Metanephros (tissue), 2 donors: ENCODE measurements around a stretch of chr6.

DNA sequence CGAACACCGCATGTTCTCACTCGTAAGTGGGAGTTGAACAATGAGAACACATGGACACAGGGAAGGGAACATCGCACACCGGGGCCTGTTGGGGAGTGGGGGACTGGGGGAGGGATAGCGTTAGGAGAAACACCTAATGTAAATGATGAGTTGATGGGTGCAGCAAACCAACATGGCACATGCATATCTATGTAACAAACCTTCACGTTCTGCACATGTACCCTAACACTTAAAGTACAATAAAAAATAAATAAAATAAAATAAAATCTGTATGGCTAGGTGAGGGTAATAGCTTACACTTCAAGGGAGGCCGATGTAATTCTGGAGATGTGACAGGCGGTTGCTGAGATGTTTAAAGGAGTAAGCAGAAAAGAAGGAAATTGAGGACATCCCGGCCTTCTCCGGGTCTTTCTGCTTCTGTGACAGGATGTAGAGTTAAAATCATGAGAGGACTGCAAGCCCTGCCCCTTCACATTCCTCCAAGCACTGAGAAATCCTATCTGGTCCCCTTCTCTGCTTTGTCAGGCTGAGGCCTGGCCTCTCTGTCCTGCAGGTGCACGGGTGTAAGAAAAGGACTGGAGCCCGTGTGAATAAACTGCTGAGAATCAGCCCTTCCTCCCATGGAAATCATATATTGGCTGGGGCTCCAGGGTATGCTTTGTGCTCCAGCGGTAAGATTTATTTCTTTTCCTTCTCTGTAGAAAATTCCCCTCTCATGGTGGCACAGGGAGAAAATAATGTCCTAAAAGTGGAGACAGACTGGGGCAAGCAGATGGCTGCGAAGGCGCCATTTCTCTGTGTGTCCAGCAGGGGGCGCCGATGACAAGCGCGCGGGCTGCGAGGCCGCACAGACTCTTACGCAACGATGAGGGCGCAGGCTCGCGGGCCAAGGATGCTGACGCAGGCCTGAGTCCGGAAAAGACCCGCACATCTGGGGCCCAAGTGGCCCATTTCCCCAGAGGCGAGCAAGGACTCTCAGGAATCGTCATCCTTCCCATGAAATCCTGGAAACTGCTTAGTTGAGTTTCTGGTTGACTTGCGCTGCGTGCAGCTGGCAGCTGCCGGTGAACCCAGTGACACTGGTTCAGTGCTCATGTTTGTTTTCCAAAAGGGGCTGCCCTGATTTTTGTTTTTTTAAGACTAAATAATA is 258.4 kb downstream of the ADGB start:
- RAMPAGE, long total RNA: no peak

- RAMPAGE, long total RNA: no peak
Observed at GRCh38 chr6:146896196-146896909, 297.6 kb downstream of the ADGB start.

- RAMPAGE, long total RNA: no peak
Observed at GRCh38 chr6:147126713-147127130, 77.5 kb upstream of the STXBP5 start.

DNA sequence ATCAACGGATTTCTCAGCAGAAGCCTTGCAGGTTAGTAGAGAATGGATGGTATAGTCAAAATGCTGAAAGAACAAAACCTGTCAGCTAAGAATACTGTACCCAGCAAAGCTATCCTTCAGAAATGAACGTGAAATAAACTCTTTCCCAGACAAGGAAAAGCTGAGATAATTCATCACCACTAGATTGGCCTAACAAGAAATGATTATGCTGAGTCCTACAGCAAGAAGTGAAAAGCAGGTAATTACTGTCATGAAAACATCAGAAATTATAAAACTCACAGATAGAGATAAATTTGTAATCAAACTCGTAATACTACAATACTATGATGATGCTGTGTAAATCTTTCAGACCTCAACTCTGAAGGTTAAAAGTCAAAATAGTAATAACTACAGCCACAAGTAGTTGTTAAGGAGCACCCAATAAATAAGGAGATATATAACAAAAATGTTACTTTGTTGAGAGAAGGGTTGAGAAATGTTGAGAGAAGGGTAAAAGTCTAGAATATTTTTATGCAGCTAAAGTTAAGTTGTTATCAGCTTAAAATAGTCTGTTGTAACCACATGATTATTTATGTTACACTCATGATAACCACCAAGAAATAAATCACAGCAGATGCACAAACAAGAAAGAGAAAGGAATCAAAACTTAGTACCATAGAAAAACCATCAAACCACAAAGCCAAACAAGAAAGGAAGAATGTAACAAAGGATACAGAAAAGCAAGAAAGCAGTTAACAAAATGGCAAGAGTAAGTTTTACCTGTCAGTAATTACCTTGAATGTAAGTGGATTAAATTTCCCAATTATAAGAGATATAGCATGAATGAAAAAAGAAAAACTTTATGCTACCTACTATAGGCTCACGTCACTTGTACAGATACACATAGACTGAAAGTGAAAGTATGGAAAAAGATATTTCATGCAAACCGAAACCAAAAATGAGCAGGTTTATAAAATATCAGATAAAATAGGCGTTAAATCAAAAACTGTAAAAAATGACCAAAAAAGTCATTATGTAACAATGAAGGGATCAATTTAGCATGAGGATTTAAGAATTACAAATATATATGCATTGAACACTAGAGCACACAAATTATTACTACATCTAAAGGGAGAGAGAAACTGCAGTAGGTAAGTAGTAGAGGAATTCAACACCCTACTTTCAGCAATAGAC is 93.4 kb downstream of the STXBP5 start:
- RAMPAGE, long total RNA: no peak

DNA sequence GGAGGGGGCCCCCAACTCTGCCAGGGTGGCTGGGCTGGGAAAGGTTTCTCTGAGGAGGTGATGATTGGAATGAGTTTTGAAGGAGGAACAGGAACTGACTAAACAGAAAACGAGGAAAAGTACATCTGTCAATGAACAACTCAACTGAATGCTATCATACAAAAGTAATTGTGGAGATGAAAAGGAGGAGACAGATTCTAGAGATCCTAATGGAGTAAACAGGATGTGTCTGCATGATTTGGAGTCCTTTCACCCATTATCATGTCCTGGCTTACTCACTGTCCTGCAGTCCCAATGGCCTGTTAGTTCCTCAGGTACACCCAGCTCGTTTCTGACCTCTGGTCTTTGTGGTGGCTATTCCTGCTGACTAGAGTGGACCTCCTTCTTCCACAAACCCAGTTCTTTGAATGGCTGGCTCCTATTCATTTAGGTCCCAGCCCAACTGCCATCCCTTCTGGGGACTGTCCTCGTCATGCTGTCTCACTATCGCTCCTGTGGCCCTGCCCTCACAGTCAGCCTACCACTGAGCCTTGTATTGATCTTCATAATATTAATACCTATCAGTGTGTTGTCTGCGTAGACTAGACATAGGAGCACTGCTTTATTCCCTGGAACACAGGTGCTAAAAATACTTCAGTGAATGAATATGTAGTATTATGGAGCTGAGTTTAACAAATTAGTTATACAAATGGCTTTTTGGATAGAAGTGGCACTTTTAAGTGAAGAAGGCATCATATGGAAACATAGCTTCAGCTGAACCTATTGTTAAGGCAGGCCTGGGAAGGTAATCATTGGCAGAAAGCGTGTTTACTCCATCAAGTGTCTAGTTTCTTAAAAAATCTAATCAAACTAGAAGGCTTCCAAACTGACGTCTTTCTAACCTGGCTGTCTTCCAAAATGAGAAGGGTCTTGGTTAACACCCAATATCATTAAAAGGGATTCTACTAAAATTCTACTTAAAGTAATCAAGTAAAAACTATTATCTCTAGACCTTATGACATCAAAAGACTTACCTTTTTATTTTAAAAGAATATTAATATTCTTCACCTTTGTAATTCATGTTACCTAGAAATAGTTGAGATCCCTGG is 102.5 kb downstream of the STXBP5 start:
- RAMPAGE, long total RNA: no peak

- RAMPAGE, long total RNA: no peak
Observed at GRCh38 chr6:147350671-147351811, 146.8 kb downstream of the STXBP5 start.

GRCh38 chr6:147514925-147515264 is 6.4 kb downstream of the SAMD5 start:
- RAMPAGE, long total RNA: no peak

- RAMPAGE, long total RNA: no peak
Observed at GRCh38 chr6:148265023-148265625, 77.5 kb upstream of the SASH1 start.

GRCh38 chr6:148342957-148343321 is 301 bp downstream of the SASH1 start:
- RAMPAGE, long total RNA: no peak

GRCh38 chr6:148364014-148364920 is 21.6 kb downstream of the SASH1 start:
- RAMPAGE, long total RNA: no peak

DNA sequence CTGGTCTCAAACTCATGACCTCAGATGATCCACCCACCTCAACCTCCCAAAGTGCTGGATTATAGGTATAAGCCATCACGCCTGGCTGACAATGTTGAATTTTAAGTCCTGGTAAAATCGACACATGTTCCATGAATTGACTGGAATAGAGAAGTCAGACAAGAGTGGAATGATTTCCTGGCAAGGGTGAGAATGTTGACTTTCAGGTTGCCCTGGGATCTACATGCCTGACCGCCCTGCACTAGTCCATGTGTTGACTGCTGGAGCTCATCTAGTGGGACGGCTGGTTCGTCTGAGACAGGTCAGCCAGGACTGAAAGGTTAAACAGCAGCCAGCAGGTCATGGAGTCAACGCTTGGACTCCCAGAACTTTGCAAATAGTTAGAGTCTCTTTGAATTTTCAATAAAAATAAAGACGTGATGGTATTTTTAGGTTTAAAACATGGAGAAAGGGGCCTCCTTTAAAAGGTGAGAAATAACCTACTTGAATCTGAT is 88.8 kb downstream of the SASH1 start:
- RAMPAGE, long total RNA: no peak

DNA sequence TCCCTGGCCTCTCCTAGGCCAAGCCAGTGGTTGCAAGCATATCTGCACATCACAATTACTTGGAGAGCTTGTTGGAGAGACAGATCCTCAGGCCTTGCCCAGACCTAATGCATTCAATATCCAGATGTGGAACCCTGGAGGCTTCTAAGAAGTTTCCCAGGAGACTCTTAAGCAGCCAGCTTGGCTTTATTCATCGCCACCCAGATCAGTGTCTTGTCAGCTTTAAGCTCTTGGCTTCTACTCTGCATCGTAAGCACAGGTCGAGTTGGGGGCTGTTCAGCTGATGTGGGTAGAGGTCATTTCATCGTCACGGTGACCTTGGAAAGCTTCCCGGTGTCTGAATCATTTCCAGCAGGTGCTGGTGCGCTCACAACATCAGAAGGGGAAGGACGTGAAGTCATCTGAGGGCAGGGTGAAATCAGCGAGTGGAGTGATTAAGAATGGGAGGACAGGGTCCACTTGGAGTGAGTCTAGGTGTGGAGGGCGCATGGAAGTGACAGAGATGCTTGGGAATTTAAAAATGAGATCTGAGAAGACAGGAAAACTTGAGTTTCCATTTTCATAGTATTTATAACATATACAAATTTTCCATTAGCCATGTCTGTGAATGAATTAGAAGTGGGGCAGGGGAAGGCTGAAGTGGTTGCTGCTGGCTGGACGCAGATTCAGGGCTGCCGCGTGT is 112.6 kb downstream of the SASH1 start:
- RAMPAGE, long total RNA: no peak

DNA sequence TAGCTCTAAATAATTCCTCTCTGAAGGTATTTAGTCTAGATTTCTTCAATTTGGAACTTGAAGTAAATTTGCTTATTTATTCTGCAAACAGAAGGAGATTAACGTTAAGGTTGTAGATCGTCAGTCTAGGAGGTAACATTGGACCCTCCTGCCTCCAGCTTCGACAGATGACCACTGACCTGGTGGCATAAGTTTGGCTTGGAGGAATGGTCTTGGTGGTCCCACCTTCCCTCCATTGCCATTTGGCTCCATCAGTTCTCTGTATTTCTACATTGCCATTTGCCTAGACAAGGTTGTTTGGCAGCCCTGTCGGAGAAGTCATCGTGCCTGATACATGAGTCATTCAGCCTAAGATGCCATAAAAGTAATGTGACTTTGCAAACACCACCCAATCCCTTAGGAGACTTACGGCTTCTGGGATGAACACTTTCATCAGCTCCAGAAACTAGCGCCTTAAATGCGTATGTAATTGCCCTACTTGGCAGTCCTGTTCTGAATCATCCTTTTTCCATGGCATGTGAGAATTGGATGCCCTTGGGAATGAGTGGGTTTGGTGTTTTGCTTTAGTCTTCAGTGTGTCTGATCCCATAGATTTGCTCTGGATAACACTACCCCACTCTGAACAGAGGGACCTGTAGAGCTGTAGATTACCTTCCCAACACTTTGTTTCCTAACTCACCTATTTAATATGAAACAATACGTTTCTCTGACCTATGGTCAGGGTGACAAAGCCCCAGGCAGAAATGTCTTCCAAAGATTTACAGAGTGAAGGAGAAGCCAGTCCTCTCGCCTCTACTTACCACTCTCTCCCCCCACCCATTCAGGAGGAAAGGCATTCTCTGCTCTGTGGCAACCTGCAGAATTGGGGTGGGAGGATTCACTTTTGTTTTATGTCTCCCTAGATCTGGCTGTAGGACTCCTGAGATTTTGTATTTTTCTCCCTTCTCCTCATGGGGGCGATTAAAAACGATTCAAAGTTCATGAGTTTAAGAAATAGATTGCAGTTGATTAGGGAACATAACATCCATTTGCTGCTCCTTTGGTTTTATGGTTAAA is 158.6 kb downstream of the SASH1 start:
- RAMPAGE, long total RNA: no peak

DNA sequence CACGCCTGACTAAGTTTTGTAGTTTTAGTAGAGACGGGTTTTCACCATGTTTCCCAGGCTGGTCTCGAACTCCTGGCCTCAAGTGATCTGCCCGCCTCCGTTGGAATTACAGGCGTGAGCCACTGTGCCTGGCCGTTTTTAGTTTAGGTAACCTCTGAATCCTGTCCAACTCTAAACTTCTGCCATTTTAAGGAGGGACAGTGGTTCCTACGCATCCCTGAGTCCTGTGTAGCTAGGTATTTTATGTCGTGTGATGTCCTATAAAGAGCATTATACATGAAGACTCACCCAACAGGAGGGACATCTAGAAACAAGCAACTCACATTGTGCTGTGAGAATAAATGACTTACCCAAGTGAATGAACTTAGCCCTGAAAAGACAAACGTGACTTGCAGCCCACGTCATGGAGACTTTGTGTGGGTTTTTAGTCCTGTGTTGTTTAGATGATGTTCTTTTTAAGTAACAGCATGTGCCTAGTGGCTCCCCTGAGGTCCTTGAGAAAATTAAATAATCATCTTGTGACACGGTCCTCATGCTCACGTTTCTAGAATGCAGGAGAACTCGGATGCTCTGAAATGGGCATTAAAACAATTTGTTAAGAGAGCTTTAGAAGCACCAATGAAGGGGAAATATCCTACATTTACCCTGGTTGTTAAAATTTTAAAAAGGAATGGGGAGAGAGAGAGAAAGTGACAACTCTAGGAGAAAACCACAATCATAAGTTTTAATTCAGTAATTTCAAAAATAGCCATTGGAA is 165.1 kb downstream of the SASH1 start:
- RAMPAGE, long total RNA: no peak

GRCh38 chr6:148512972-148514176 is 170.7 kb downstream of the SASH1 start:
- RAMPAGE, long total RNA: no peak

GRCh38 chr6:148520040-148520662 is 177.5 kb downstream of the SASH1 start:
- RAMPAGE, long total RNA: no peak

DNA sequence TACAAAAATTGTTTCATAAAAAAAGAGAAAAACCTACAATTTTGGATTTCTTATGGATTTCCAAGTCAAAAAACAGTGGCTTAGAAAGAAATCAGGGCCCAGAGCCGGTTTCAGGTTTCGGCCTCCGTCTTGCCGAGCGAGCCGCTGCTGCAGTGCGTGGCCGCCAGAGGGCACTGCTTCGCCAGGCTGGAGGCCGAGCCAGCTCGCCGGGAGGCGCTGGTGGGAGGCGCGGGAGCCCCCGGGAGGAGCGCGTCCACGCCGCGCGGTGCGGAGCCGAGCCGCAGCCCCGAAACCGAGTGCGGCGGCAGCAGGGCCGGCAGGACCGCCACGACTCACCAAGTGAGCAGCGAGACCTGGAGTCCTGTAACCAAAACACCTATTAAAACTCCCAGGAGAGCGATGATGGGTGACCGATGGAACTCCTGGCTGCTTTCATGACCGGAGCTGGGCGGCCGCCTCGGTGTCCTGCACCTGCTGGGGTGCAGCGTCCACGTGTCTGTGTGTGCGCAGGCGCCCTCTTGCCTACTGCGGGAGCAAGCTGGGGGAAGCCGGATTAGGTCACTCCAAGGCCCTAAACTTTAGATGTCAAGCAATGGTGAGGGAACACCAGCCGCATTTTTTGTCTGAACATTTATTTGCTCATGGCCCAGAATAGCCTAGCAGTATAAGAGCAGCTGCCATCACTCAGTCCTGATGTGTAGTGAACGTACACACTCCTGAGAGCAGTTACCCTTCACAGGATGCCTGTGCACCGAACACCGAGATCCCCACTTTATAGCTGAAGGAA is 186.9 kb upstream of the UST start:
- RAMPAGE, long total RNA: no peak

DNA sequence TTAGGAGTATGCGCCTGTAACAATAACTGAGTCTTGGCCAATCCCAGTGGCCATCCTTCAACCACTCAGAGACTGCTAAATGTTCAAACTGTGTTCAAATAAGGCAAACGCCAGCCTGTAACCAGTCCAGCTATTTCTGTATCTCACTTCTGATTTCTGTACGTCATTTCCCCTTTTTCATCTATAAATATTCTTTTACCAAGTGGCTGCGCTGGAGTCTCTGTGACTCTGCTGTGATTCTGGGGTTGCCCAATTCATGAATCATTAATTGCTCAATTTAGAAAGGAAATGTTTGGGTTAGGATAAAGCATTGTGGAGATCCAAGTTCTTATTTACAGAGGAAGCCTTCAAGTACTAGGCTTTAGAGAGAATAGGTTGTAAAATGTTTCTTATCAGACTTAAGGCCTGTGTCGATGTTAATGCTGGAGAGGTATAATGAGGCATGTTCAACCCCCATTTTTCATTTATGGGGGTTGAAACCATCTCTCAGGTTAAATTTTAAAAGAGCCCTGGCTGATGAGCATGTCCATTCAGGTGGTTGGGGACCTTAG is 89.7 kb upstream of the UST start:
- RAMPAGE, long total RNA: no peak

- RAMPAGE, long total RNA: no peak
Observed at GRCh38 chr6:148682903-148683447, 63.9 kb upstream of the UST start.

- RAMPAGE, long total RNA: no peak
Observed at GRCh38 chr6:148830895-148831505, 84.2 kb downstream of the UST start.